Jurkat, Clone E6-1 (cell line): ENCODE measurements around the genes CDV3, SRPRB and SLCO2A1.

DNA sequence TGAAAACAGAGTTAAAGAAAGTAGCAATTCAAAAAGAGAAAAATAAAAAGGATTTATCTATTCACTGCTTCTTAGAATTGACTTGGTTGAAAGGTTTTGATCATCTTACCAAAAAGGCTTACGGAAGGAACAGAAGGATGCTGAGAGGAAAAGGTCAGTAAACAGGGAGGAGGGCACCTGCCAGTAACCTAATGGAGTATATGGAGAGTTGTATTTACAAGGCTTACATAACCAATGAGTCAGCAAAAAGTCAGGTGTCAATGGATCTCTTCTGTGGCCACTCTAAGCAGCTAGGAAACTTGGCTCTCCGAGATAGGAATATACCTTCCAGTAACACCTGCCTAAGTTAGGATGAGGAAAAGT lies 80.4 kb upstream of the PLXND1 start:
- RRBS, result no CpG with 5 or more reads among the region's 2 CpGs

DNA sequence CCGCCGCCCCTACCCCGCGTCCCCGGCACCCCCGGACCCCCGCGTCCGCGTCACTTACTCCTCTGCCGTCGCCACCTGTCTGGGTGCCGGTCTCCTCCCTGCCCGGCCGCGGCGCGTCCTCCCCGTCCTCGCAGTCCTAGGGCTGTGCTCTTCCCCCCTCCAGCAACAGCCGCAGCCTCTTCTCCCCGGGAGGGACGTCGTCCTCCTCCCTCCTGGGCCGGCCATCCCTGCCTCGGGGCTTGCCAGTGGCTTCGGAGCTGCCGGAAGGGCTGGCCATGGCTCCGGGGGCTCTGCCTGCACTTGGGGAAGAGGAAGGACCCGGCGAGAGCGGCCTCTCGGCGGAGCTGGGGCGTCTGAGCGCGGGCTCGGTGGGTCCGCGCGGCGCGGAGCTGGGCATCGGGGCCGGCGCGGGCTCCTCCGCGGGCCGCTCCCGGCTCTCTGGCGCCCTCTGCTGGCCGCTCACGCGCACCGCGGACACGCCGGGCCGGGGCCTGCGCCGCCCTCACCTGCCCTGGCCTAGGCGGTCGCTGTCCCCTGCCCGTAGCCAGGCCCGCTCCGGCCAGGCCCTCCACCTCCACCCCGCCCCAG lies 28.3 kb downstream of the TRH start:
- RRBS, result 3% methylated on average over 7 of the region's 68 CpGs

DNA sequence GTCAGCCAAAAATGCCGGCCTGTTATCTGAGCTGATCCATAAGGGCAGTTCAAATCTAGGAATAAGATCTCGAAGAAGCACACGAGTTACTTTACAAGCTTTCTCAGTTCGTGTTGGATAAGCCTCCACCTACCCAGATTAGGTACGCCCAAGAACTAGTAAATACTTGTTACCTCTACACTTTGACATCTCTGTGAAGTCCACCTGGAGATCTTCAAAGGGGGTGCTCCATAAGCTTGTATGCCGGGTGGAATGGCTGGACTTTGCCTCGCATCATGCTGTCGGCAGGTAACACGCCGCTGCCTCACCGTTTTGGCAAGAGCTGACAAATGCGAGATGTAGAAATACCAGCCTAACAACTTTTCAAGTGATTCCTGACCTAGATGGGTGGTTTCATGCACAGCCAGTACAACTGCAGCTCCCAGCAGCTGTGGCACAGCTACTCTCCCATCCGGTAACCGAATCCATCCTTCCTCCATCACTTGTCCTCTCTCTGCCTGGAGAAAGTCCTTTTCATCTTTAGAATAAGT lies 62.6 kb downstream of the ALG1L2 start:
- RRBS, result no CpG with 5 or more reads among the region's 14 CpGs

- RRBS, result no CpG with 5 or more reads among the region's 2 CpGs
Observed at GRCh38 chr3:131383359-131383936, 1.9 kb downstream of the NUDT16 start.

DNA sequence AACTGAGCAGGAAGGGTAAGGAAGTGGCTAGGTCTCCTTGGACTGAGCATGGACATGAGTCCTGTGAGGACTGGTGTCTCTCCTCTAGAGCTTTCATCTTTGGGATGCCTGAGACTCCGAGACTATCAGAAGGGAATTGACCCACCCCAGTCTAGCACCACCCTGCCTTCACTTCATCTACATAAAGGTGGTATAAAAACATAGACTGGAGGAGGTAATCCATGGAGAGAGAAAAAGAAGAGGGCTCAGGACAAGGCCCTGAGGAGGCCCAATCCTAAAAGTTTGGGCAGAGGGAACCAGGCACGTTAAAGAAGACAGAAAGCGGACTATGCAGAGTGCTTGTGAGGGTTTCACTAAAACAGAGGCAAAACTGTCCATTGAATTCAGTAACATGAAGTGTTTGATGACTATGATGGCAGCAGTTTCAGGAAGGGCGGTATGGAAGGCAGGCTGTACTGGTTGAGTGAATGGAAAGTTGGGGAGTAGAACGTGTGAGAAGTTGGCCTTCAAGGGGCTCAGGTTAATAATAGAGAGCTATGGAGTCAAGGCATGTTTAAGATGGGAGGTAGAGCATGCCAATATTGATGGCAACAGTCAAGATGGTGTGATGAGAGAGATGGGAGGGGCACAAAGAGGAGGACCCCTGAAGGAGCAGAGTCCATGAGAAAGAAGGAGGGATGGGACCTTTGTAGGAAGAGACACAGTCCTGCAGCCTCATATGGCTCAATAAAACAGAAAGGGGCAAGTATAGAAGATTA lies 2.5 kb downstream of the NUDT16 start:
- RRBS, result no CpG with 5 or more reads among the region's 5 CpGs

DNA sequence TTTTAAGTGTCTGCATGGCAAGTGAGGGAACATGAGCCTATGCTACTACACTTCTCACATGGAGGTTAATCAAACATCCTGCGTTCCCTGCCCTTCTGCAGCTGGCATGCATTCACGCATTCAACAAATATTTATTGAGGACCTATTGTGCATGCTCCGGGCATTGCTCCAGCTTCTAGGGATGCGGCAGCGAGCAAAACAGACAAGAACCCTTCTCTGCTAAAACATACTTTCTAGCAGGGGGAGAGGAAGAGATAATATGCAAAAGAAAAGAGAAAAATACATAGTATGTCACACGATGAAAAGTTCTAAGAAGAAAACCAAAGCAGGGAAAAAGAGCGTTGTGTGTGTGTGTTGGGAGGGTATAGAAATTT lies 42.6 kb upstream of the ACKR4 start:
- RRBS, result no CpG with 5 or more reads among the region's 7 CpGs

DNA sequence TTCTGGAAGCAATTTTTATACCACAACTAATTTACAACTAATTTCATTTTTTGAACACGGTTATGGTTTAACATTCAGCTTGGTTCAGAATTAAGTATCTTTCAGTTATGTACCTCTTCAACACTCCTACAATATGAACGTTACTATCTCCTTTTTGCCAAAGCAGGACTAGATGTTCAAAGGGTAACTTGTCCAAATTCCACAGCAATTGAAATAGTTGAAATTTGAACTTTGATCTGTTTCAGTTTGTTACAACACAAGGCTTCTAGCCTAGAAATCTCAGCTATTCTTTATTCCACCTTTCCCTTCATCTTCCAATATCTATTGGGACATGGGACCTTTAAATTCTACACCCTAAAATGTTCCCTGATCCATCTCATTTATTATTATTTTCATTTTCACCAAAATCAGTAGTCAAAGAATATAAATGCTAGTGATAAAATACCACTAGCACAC lies 1.2 kb downstream of the ACAD11 start:
- RRBS, result no CpG with 5 or more reads among the region's 2 CpGs

- RRBS, result under 1% methylated on average over 27 of the region's 80 CpGs
Observed at GRCh38 chr3:133573423-133574108, at the start of gene CDV3. CDV3 (plus strand) TSS chr3:133573686.

GRCh38 chr3:133675643-133675911 lies 13.8 kb upstream of the TOPBP1 start:
- RRBS, result no CpG with 5 or more reads among the region's 2 CpGs

- RRBS, result no CpG with 5 or more reads among the region's 3 CpGs
Observed at GRCh38 chr3:133762497-133762998, 16.4 kb downstream of the TF start.

GRCh38 chr3:133805402-133806151 lies at the start of gene SRPRB:
SRPRB (plus strand) TSS chr3:133805815.
- RRBS, result under 1% methylated on average over 10 of the region's 50 CpGs

- RRBS, result 33% methylated on average over 38 of the region's 108 CpGs
Observed at GRCh38 chr3:134029230-134030303, at the start of gene SLCO2A1. SLCO2A1 (minus strand) TSS chr3:134029925.

- RRBS, result no CpG with 5 or more reads among the region's 4 CpGs
Observed at GRCh38 chr3:134057380-134057845, 27.7 kb upstream of the SLCO2A1 start.

- RRBS, result no CpG with 5 or more reads among the region's 8 CpGs
Observed at GRCh38 chr3:134066949-134067561, 37.3 kb upstream of the SLCO2A1 start.

GRCh38 chr3:134175474-134175855 lies 75.2 kb downstream of the RYK start:
- RRBS, result 95% methylated on average over 1 of the region's 5 CpGs

GRCh38 chr3:134200097-134200680 lies 50.5 kb downstream of the RYK start:
- RRBS, result no CpG with 5 or more reads among the region's 16 CpGs

GRCh38 chr3:134214581-134215411 lies 35.9 kb downstream of the RYK start:
- RRBS, result no CpG with 5 or more reads among the region's 4 CpGs

DNA sequence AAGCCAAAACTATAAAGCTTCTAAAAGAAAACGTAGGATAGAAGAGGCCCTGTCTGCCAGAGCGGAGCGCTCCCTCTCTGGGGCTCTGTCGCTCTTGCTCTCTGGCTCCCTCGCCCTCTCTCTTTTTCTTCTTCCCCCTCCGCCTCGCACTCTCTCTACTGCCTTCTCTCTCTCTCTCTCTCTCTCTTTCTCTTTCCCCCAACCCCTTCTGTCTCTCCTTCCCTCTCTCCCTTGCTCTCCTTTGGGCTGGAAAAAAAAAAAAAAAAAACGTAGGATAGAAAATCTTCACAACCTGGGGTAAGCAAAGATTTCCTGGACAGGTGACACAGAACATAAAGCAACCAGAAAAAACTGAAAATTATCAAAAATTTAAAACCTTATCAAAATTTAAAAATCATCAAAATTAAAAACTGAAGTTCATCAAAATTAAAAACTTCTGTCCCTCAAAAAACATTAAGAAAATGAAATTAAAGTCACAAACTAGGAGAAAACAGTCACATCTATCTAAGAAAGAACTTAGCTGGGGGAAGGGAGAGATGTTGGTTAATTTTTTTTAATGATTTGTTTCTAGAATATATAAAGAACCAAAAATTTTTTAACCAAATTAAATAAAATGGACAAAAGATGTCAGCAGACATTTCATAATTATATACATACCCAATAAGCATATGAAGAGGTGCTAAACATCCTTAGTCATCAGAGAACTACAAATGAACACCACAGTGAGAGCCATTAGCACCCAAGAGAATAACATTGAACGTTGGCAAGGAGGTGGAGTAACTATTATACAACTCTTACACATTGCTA lies 21.3 kb downstream of the RYK start:
- RRBS, result no CpG with 5 or more reads among the region's 9 CpGs

DNA sequence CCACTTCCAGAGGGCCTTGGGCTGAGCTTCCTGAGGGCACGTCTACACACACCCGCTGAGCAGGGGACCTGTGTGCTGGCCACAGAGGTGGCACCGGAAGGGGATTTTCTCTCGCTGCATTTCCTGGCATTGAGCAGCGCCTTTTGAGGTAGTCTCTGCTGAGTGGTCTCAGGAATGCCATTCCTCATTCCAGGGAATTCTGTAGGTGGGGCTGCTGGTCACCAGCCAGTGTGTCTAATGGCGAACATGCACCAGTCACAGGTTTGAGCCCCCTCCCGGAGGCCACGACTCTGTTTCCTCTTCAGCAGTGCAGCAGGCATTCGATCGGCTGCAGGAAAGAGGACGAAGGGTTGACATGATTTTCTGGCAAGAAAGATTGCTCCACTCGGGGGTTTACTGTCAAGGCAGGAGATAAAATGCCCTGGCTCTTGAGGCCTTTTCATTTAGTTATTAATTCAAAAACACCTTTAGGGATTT lies 48.0 kb downstream of the AMOTL2 start:
- RRBS, result no CpG with 5 or more reads among the region's 12 CpGs